Frontal cortex (tissue), 2 donors: ENCODE measurements around the gene ALG14.

GRCh38 chr1:94173887-94174525, 53.1 kb upstream of the ABCA4 start:
- RAMPAGE, long total RNA, result no peak

DNA sequence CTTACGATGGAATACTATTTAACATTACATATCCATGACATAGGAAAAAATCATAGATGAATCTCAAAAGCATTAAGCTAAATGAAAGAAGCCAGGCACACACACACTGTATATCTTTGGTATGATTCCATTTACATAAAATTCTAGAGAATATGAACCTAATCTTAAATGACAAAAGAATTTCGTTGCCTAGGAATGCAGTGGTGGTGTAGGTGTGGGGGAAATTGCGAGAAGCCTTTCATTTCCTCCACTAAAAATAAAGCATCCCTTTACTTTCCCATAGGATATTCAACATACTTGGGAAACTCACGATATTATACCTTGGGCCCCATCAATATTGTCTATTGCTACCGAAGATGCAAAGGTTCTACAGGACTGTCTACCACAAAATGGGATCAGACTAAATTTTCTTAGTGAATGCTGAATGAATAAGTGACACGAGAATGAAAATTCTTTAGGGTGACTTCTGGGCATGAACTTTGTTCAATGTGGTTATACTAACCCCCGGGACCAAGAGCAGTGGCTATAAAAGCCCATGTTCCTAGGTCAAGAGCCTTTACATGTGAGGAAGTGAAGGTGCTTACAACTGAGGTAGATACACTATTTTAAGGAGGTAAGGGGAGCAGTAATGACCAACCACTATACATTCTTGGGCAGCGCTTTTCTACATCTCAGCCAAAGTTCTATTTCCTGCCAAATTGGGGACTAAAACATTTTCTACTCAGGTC, 8.1 kb upstream of the ARHGAP29 start:
- RAMPAGE, long total RNA, result no peak

DNA sequence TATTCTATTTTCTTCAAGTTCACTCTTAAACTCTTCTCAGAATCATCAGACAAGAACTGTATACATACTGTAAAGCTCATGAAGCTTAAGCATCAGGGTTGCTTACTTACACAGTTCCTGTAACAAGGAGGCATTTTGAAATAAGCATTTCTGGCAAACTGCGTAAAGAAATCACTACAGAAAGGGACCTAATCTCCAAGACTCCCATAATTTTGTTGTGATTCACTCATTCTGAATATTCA, 8.6 kb upstream of the ARHGAP29 start:
- RAMPAGE, long total RNA, result no peak

DNA sequence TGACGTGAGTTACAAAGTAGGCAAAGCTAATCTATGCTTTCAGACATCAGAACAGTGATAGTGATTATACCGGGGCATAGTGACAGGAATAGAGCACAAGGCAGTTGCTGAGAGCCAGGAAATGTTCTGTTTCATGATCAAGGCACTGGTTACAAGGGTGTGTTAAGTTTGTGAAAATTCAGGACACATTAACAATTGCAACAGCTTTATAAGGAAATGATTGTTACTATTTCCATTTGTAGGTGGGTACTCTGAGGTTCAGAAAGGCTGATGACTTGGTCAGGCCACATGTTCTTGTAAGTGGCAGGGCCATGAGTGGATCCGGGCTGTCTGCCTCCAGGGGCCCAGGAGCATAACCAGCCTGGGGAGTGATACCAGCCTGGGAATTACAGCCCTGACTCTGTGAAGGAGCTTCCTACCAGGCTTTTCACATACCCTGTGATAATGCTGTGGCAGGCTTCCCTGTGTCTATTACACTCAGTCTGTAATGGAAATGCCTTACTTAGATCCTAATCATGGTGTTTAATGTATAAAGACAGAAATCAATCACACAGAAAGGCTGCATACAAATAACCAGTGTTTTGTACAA, 59.0 kb upstream of the ABCD3 start:
- RAMPAGE, long total RNA, result no peak

DNA sequence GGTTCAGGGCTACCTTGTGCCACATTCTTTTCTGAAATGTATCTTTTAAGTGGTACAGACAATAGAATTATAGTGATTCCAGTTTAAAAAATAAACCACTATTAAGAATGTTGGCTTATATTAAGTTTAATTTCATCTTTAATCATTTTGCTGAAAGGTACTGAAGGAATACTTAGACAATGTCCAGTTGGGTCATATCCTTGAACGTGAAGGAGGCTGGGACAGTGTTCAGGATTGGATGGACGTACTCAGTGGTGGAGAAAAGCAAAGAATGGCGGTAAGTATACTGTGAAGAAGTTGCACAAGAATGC, 42.3 kb downstream of the F3 start:
- RAMPAGE, long total RNA, result no peak

DNA sequence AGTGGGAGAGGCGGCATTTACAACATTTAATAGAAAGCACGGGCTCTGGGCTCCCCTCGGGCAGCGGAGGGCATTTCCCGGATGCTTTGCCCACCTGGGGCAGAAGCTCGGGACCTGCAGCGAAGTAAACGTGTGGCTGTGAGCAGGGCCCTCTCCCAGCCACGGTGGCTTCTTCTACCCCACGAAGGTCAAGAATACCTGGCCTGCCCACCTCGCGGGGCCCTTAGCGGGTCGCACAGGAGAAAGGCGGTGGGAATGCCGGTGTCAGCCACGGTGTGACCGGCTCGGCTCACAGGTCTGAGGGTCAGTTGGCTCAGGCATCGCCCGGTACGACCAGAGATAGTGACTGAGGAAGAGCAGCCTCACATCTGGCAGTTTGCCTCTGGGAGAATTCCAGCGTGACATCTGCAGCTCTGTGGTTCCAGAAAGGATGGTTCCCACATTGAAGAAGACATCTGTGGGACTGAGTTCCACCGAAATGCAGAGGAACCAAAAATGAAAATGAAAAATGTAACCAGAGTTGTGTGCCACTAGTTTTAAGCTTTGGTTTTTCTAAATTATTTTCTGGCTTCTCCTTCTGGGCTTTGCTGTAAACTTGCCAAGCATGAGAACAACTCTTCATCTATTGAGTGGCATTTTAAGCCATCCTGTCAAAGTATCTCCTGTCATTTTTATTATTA, 745 bp upstream of the F3 start:
- RAMPAGE, long total RNA, result no peak

- RAMPAGE, long total RNA, result no peak
These were observed 21.4 kb upstream of the F3 start for GRCh38 chr1:94562817-94563537.

GRCh38 chr1:94579671-94580475, 38.3 kb upstream of the F3 start:
- RAMPAGE, long total RNA, result no peak

DNA sequence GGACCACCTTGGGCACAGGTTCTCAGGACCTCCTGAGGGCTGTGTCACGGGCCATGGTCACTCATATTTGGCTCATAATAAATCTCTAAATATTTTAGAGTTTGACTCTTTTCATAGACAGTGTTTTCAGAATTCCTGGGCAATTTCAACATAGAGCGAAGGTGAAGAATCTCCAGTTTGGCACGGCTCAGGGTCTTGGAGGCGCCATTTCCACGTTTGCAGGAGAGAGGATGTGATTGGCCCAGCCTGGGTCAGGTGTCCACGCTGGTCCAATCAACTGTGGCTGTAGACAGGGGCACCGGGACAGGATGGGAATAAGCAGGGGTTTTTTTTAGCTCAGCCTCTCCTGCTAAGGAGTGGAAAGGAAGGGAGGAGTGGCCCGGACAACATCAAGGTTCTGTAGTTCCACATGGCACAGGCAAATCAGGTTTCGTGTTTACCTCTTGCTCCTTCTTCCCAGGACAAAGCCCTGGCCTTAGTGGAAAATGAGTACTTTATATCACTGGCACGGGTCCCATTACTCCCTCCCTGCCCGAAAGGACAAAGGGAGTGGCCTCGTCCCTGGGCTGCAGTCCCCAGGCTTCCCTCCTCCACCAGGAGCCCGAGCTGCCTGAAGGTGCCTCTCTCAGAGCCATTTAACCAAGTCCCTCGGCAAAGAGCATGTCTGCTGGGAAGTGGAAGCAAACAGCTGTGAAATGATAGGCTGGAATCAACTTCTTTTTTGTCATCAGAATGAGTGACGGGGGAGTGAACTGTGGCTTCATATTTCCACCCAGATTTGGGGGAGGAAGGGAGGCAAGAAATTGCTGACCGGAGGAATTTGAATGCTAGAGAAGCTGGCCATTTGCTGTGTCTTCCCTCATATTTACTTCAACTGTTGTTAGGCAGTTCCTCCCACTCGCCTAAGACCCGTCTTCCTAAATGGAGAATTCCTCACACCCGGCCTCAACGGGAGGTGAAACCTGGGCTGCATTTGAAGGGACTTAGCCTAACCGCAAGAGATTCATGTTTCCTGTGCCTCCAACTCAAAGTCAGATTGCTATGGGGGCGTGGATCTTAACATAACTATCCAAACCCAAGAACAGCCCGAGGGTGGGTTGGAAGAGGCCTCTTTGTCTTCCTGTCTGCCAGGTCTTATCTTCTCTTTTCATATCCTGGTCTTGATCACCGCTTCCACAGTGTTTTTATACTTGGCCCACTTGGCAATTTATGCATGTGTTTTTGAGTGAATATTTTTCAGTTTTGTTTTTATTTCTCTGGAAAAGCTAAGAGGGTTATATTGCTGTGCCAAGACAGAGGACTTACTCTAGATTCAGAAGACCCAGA, 84.9 kb upstream of the SLC44A3 start:
- RAMPAGE, long total RNA, result no peak

DNA sequence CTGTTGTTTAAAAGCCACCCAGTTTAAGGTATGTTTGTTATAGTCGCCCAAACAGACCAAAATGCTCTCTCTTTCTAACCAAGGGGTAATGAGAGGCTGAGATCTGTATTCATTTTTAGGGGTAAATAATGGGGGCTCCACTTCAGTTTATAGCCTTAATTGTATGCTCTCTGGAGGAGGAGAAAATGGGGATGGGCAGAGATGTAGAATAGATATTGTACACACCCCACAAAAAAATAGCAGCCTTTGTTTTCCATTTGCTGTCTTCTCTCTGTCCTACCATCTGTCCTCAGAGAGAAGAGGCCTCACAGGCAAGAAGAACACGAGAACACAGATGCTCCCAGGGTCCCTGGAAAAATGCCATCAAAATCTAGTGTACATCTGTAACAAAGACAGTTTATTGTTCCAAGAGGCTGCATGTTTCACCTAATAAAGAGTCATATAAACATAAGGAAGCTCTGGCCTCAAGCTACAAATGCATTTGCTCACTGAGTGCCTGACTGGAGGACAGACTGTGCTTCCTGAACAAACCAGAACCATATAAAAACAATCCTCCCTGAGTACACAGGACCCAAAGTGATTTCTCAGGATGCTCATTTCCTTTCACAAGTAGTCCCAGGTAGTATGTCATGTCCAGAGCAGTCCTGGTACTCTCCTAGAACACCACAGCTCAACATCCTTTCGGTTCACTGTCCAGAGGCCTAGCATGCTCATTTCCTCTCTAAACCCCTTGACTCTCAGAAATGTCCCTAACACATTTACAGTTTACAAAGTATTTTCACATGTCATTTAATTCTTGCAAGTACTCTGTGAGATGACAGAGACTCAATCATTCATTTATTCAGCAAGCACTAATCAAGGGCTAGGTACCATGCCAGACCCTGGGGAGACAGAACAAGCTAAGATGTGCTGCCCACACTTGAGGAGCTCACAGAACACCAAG, 76.3 kb upstream of the SLC44A3 start:
- RAMPAGE, long total RNA, result no peak

GRCh38 chr1:94754982-94755565, 65.1 kb upstream of the SLC44A3 start:
- RAMPAGE, long total RNA, result no peak

DNA sequence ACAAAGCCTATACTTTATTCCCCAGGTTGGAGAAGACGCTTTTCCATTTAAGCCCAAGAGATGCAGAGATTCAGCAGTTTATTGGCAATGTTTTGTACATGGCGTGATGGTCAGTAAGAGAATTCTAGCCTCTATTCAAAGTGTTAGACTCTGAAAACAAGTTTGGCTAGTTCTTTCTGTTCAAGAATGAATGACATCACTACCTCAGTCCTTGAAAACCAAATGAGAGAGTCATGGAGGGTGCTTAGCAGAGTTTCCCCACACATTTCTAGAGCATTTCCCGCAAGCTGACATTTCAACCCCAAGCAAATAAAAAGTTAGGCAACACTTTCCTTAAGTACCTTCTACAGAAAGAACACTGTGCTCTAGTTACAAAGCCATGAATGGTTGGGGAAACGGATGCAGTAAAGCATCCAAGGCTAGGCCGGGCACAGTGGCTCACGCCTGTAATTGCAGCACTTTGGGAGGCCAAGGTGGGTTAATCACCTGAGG, 48.0 kb upstream of the SLC44A3 start:
- RAMPAGE, long total RNA, result no peak

DNA sequence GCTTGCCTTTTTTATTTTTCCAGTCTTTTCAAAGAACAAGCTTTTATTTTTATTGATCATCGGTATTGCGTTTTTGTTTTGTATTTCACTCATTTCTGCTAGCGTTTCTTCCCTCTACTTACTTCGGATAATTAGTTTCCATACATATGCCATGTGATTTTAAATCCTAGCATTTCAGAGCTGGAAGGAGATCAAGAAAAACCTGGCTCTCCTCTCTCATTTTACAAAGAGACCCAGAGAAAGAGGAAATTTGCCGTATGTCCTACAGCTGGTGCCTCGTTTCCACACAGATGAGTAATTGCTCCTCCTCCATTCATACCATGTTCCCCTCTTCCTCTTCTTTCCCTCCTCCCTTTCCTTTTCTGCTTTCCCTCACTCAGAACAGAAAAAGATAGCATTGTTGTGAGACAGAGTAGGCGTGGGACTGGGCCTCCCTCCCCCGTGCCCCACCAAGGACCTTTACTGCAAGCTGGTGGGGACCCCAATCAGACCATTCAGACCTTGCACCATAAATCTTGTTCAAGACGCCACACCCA, 13.8 kb upstream of the SLC44A3 start:
- RAMPAGE, long total RNA, result no peak

GRCh38 chr1:94864585-94865326, 44.6 kb downstream of the SLC44A3 start:
- RAMPAGE, long total RNA, result no peak

DNA sequence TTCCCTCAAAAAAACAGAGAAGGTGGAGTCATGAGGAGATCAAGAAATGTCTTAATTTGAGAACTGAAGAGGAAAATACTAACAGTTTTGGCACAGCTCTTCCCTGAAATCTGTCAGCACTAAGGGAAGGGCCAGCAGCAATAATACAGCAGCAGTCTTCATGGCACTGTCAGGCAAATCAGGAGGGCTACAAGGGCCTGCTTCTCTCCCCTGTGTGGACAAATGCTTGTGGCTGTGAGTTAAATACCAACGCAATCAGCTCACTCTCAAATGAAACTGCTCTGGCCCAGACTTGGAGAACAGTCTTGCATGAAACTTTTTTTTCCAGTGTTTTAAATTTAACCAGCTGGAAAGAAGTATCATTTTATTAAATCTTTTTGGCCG, 20.5 kb upstream of the CNN3 start:
- RAMPAGE, long total RNA, result no peak

DNA sequence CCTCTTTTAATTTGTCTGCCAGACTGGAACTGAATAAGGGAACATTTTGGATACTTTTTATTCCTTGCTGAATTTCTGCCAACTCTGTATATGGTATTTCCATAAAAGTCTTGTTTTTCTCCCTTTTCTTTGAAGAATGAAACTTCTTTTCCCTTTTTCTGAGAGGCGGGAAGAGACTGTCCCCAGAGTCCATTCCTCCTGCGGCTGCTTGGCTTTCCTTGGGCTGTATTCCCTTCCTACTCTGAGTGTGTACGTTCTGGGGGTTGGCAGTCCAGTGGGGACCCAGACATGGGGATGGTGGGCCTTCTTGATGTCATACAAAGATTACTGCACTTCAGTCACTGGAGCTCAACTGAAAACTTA, 46.6 kb upstream of the CNN3 start:
- RAMPAGE, long total RNA, result no peak

GRCh38 chr1:95071961-95073135, at the start of gene ALG14:
Gene ALG14, minus strand, starts transcription at chr1:95072951.
- RAMPAGE, long total RNA, result no peak

DNA sequence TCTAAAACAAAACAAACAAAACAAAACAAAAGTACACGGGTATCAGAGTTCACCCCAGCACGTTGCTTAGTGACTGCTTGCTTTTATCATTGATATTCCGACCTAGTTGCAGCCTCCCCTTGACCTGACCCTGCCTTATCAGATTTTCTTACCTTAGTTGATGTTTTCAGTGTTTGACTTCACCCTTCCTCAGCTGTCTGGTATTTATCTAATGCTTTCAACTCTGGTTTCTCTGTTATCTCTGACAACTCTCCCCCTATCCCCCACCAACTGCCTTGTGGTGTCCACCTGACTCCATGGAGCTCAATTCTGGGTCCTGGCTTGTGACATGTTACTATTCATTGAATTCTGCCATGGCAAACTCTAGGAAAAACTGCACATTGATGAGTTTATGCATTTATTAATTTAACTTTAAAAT, 5.2 kb downstream of the TLCD4 start:
- RAMPAGE, long total RNA, result no peak

GRCh38 chr1:95169548-95169980, 52.4 kb downstream of the TLCD4 start:
- RAMPAGE, long total RNA, result no peak

DNA sequence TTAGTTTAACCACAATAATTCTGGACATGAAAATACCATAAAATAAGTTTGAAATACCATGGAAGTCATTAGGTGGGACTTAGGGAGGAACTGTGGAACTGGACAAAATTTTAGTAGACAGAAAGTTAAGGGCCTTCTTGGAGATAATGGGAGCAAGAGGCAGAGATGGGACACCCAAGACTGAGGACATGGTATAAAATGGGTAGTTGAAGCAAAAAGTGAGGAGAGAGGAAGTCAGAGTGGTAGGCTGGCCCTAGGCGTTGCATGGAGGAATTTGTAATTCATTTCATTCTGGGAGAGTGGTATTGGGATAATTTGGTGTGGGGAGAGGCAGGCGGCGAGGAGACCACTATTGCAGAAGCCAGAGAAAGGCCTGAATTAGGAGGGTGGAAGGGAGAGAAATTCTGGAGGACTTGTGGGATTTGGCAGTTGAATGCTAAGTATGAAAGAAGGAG, 6.4 kb downstream of the RWDD3 start:
- RAMPAGE, long total RNA, result no peak